ENCODE measurements around a stretch of chr22.

DNA sequence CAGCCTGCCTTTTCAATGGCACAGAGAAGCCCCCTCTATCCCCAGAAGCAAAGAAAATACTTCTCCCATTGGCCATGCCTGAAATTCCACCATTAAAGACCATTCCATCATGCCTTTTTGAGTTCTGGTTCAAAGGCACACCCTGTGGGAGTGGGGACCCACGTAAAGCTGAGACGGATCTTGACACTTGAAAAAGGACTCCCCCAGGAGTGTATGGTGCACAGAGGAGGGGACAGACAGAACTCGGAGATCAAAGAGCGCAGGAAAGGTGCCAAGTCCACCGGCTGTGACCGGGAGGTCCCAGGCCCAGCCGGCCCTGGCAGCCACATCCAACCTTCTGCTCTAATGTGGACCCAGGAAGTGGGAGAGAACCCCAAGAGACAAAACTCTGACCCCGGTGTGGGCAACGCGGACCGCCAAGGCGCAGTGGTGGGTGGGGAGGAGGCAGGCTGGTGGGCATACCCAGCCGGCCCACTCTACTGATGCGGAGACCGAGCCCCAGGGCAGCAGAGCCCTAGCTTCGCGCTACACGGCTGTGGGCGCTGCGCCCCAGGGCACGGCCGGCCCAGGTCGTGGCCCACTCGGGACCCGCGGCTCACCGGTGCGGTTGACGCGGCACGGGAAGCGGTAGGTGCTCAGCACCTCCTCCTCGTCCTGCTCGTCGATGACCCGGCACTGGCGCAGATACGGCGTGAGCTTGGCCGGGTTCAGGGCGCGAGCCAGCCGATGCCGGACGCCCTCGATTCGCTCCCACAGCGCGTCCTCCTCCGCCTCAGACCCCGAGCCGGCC is 653 bp downstream of the CARD10 start:
- RRBS: 2% methylated on average over 37 of the region's 52 CpGs

- RRBS: 1% methylated on average over 6 of the region's 28 CpGs
Measured at GRCh38 chr22:37606884-37607515, 1.6 kb upstream of the GGA1 start.

DNA sequence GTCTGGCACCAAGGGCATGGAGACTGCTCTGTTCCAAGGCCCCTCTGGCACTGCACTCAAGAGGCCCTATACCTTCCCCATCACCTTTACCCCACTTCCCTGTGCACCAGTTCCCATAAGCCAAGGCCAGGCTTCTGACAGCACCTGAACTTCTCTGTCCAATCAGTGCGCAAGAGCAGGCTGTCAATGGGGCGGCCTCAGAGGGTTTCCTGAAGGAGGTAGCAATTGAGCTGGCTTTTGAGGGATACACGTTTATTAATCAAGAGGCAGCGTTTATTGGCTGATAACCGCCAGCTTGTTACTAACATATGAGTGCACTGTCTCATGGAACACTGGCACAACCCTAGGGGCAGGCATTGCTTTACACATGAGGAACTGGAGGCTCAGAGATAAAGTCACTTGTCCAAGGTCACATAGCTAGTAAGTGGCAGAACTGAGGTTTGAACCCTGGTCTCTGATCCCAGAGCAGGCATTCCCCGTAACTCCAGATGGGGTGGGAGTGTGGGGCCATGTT is 2.2 kb downstream of the SH3BP1 start:
- RRBS: no CpG with 5 or more reads among the region's 6 CpGs

DNA sequence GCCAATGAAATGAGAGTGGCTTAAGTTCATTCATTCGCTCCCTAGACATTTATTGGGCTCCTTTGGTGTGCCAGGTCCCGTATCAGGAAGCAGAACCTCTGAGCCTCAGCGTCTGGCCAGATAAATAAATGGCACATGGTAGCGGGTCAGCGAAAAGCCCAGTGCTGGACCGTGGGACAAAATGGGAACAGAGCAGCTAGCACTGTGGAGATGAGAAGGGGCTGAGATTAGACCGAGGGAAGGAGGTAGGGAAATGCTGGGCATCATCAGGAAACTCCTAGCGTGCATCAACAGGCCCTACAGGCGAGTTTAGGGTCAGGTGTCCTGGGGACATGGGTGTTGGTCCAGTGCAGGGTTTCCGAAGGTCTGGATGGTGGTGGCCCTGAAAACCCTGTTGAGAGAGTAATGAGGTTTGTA is 672 bp downstream of the NOL12 start:
- RRBS: no CpG with 5 or more reads among the region's 10 CpGs

DNA sequence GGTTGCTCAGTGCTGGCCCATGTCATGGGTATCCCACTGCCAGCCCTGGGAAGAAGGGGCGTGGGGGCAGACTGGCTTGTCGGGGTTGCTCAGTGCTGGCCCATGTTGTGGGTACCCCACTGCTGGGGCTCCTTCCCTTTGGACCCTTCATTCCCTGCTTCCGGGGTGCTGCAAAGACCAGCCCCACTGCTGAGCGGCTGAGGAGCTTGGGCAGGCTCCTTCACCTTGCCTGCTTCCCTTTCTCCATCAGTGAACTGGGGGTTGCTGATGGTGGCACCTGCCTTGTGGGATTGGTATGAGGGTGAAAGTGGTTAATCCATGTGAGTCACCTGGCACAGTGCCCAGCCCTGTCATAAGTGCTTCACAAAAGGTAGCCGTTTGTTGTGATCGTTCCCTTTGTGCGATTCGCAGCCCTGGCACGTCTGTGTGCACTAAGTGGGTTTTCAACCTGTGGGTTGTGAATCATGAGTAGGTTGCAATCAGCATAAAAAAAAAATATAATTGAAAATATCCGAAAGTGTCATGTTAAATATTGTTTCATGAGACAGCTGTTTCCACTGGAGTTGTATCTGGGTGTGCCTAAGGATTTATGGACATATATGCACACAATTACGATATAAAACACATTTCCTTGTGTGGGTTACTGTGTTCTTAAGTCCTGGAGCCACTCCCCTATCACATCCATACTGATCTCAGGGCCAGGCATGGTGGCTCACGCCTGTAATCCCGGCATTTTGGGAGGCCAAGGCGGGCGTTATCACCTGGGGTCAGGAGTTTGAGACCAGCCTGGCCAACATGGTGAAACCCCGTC is 3.1 kb downstream of the NOL12 start:
- RRBS: no CpG with 5 or more reads among the region's 16 CpGs

DNA sequence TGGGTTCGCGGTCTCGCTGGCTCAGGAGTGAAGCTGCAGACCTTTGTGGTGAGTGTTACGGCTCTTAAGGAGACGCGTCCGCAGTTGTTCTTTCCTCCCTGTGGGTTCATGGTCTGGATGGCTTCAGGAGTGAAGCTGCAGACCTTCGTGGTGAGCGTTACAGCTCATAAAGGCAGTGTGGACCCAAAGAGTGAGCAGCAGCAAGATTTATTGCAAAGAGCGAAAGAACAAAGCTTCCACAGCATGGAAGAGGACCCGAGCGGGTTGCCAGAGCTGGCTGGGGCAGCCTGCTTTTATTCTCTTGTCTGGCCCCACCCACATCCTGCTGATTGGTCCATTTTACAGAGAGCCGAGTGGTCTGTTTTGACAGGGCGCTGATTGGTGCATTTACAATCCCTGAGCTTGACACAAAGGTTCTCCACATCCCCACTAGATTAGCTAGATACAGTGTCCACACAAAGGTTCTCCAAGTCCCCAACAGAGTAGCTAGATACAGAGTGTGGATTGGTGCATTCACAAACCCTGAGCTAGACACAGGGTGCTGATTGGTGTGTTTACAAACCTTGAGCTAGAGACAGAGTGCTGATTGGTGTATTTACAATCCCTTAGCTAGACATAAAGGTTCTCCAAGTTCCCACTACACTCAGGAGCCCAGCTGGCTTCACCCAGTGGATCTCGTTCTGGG is 20.4 kb downstream of the TRIOBP start:
- RRBS: no CpG with 5 or more reads among the region's 15 CpGs

GRCh38 chr22:37751140-37751490 is 53.9 kb upstream of the H1-0 start:
- RRBS: no CpG with 5 or more reads among the region's 11 CpGs

- RRBS: 83% methylated on average over 3 of the region's 9 CpGs
Measured at GRCh38 chr22:37910761-37911167, 4.7 kb downstream of the MICALL1 start.

DNA sequence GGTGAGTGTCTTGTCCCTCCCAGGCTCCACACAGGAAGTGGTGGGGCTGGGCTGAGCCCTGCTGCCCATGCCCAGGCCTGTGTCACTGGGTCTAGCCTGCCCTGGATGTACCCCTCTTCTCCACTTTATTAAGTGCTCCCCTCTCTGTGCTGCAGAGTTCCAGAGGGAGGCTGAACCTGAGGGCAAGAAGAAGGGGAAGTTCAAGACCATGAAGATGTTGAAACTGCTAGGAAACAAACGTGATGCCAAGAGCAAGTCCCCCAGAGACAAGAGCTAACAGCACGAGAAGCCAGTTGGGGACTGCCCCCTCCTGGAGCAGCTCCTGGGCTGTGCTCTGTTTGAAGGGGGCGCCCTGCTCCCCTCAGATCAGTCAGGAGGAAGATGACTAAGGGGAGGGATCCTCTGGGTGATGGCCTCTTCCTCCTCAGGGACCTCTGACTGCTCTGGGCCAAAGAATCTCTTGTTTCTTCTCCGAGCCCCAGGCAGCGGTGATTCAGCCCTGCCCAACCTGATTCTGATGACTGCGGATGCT is 12.8 kb downstream of the C22orf23 start:
- RRBS: no CpG with 5 or more reads among the region's 6 CpGs

- RRBS: no CpG with 5 or more reads among the region's 24 CpGs
Measured at GRCh38 chr22:38034029-38034974, 22.9 kb upstream of the PICK1 start.

- RRBS: 78% methylated on average over 3 of the region's 33 CpGs
Measured at GRCh38 chr22:38097495-38098395, 12.7 kb downstream of the BAIAP2L2 start.

DNA sequence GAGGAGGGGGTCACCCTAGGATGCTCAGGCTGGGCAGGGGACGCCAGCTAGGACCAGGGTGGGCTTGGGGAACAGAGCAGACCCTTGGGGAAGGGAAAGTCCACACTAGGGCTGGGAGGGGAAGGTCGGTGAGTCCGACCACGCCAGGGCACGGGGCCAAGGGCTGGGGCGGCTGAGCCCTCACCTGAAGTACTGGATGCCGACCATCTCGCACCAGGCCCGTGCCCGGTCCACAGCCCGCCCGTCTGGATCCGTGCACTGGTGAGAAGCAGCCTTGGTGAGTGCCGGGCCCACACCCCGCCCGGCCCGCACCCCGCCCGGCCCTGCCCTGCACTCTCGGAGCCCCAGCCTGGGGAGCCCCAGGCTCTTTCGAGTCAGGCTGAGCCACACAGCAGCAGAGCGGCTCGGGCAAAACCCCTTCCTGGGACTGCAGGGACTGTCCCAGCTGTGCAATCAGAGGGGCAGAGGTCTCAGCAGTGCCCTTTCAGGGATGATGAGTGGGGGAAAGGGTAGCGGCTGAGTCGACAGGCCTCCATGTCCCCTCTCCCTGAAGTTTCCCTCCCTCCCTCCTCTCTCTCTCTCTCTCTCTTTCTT is 1.9 kb upstream of the BAIAP2L2 start:
- RRBS: 92% methylated on average over 5 of the region's 25 CpGs

DNA sequence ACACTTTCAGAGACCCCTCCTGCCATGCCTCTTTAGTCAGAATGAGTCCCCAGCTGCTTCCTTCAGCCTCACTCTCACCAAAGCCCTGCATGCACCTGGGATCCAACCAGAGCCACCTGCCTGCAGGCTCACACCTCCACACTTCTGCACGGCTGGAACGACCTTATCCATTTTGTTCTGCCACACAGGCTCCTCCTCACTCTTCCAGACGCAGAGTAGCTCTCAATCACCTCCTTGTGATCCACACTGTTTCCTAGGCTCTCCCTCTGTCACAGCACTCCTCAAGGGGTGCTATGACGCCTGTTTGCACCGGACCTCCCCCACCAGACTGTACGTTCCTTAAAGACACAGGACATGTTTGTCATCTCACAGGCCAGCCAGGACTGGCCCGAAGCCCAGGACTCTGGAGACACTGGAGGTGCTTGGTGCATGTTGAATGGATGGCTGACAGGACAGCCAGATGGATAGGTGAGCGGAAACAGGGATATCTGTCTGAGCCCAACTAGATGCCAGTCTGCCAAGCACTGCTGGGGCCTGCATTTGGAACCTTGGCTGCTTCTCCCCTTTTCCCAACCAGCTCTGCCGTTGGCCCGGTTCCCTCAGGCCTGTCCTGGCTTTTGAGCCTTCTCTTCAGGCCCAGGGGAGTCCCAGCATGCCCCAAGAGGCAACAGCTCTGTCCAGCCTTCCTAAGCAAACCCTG is 13.7 kb downstream of the PLA2G6 start:
- RRBS: no CpG with 5 or more reads among the region's 10 CpGs

DNA sequence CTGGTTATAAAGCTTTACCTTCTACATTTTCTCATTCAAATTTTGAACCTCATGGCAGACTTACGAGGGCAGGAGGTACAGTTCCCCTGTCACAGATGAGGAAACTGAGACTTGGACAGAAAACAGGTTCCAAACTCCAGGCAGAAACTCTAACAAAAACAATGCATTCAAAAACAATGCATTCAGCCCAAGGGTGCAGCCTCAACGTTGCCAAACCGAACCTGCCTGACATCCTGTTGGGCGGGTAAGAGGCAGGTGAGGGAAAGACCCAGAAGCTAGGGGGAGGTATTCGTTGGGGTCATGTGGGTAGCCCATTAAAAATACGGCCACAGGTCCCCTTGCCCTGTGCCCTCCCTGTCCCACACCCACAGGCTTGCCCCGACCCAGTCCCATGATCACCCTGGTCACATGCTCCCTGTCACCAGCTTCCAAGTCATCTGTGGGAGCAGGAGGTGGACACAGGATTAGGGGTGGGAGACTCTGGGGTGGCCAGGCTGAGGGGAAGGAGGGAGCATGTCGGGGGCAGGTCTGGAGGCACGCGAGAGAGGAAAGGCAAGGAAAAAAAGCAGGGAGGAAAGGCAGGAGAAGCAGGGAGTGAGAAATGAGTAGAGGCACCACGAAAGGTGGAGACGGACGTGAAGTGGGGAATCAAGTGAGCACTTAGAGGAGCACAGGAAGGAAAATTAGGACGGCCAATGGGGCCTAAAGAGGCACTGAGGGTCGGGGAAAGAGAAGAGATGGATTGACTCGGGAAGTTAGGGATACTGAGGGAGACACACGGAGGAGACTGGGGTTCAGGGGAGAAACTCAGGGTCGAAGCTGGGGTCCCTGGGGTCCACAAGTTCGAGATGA is 693 bp downstream of the PLA2G6 start:
- RRBS: no CpG with 5 or more reads among the region's 19 CpGs

DNA sequence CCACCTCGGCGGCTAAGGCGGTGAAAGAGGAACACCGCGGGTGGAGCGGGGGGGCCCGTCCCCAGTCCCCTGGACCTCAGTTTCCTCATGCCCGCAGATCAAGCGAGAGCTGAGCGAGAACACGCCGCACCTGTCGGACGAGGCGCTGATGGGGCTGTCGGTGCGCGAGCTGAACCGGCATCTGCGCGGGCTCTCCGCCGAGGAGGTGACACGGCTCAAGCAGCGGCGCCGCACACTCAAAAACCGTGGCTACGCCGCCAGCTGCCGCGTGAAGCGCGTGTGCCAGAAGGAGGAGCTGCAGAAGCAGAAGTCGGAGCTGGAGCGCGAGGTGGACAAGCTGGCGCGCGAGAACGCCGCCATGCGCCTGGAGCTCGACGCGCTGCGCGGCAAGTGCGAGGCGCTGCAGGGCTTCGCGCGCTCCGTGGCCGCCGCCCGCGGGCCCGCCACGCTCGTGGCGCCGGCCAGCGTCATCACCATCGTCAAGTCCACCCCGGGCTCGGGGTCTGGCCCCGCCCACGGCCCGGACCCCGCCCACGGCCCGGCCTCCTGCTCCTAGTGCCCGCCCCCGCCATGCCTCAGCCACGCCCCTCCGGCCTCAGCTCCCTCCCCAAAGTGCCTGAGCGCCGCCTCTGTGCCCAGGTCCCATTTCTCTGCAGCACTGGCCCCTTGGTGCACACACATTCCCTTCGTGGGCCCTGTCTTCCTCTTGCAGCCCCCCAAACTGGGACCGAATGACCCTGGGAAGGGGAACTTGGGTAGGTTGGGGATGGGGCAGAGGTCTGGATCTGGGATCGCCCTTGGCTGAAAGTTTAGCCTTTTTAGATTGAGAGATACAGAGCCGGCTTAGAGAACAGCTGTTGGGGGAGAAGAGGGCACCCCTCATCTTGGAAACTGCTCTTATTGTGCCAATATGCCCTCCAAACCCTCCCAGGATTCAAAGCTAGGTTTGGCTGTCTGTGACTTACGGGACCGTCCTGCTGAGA is 12.8 kb downstream of the MAFF start:
- RRBS: 2% methylated on average over 4 of the region's 85 CpGs

DNA sequence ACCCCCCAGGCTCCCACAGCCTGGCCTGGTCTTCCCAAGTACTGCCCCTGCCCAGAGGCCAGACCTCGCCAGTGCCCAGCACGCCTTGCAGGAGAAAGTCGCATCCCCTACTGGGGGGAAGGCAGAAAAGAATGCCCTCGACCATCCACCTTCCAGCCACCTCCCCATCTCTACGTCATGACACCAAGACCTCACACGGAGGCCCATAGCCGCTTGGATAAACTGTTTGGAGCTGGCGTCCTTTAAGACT is 2.8 kb downstream of the CSNK1E start:
- RRBS: no CpG with 5 or more reads among the region's 8 CpGs

- RRBS: no CpG with 5 or more reads among the region's 5 CpGs
Measured at GRCh38 chr22:38319248-38319714, 2.0 kb upstream of the CSNK1E start.

DNA sequence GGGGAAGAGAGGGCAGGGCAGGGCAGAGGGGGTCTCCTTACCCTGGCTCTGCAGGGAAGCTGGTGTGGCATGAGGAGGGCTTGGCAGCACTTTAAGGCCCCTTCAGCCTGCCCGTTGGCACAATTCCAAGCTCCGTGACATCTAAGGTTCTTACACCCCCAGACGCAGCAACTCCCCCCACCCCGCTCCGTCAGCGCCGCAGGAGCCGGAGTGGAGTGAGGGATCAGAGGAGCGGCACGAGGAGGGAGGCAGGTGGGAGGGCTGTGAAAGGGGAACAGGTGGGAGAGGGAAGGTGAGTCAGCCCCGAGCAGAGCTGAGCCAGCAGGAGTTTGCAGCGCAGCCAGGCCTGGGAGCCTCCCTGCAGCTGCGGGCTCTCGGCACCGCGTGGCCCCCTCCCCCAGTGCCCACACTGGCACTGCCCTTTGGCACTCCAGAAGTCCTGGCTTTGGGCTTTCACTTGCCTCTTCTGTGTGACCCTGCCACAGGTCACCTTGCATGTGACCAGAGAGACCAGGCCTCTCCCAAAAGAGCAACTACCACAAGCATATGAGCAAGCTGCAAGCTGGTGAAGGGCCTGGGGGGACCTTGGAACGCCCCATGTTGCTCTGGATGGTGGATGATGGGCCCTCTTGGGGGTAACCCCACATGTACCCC is 32.0 kb downstream of the KCNJ4 start:
- RRBS: no CpG with 5 or more reads among the region's 17 CpGs

GRCh38 chr22:38457325-38457774 is 2.4 kb upstream of the KCNJ4 start:
- RRBS: no CpG with 5 or more reads among the region's 9 CpGs

GRCh38 chr22:38484683-38484967 is 16.7 kb downstream of the KDELR3 start:
- RRBS: no CpG with 5 or more reads among the region's 1 CpG